Natural killer cell (primary cell): ENCODE data around the genes ILF3, SPC24 and ELAVL3.

GRCh38 chr19:10652586-10652796, 1.7 kb upstream of the ILF3 start:
- PRO-cap: bidirectional peak, plus-strand start at chr19:10652927, minus-strand start at chr19:10652705

DNA sequence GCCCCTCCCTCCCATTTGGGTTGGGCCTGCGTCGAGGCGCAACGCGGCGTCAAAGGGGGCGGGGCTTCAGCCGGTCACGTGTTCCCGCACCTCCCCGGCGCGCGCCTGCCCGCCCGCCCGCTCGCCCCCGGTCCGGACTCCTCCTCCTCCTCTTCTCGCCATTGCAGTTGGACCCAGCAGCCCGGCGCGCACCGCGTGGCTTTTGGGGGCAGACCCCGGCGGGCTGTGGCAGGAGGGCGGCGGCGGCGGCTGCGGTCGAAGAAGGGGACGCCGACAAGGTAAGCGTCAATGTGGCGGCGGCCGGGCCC, at the start of gene ILF3:
Gene ILF3 (plus strand): TSS at position 137 of the 308 bp plus-strand sequence.
- PRO-cap: unidirectional peak, plus-strand start at position 161 of the sequence

- PRO-cap: no peak
Observed at GRCh38 chr19:10683601-10683931, 17.7 kb upstream of the QTRT1 start.

GRCh38 chr19:10740737-10741130, 22.9 kb downstream of the DNM2 start:
- PRO-cap: no peak

DNA sequence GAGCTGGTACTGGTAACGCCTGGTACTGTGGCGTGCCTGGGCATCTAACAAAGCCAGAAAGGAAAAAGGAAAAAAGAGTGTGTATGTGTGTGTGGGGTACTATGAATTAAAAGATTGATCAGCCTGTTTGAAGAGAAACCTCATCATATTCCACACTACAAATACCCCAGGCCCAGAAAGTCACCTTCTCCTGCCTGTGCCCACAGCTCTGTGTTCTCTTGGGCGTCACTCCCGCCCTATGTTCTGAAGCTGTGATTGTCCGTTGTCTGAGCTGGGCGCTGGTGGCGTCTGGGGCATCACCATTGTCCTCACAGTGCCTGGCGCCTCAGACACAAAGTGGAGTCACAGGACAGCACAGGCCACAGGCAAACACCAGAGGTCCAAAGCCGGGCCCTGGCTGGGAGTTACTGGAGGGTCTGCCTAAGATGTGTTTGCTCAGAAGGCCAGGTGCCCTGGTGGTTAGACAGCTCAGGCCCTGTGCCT, 34.3 kb downstream of the DNM2 start:
- PRO-cap: no peak

DNA sequence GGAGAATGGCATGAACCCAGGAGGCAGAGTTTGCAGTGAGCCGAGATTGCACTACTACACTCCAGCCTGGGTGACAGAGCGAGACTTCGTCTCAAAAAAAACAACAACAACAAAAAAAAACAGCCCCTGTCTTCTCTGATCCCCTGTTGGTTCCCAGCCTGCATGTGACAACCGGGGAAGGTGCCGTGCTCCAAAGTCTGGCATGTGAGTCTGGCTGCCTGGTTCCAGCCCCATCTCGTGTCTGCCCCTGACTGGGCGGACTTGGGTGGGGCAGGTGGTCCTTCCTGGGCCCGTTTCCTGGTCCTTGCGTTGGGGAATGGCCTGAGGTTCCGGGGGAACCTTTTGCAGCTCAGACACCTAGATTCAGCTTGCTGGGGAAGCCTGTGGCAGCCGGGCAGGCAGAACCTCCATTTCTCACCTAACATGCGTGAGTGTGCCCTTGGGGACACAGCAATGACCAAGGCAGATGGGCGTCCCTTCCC, 50.5 kb downstream of the DNM2 start:
- PRO-cap: no peak

DNA sequence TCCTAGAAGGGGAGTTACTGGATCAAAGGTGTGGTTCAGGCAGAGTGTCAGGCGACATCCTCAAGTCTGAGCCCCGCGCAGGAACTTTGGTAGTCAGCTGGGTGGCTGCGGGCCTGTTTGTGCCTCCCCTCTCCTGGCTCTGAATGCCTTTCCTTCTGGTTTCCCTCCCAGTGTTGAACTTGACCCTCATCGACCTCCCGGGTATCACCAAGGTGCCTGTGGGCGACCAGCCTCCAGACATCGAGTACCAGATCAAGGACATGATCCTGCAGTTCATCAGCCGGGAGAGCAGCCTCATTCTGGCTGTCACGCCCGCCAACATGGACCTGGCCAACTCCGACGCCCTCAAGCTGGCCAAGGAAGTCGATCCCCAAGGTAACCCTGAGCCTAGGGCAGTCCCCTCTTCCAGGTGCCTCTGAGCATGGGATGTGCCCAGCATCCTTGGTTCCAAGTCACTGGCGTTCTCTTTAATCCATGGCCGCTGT, 57.7 kb downstream of the DNM2 start:
- PRO-cap: no peak

DNA sequence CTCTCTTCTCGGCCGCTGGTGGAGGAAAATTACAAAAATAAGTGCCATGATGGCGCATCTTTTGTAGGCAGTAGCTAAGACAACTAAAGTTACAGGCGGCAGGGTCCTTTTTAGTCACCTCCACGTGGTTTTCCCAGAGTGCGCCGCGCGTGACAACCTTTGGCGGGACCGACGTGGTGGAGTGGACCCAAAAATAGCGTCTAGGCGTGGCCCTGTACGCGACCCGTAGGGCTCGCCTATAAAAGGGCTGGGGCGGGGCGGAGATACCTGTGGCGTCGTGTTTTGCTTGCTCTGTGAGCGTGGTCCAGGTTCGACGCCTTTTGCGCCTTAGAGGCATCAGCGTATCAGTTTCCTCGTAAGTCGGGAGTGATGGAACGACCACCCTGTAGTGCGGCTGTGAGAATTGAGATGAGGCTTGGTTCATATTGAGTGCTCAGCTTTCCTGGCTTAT, 429 bp upstream of the TMED1 start:
- PRO-cap: no peak

DNA sequence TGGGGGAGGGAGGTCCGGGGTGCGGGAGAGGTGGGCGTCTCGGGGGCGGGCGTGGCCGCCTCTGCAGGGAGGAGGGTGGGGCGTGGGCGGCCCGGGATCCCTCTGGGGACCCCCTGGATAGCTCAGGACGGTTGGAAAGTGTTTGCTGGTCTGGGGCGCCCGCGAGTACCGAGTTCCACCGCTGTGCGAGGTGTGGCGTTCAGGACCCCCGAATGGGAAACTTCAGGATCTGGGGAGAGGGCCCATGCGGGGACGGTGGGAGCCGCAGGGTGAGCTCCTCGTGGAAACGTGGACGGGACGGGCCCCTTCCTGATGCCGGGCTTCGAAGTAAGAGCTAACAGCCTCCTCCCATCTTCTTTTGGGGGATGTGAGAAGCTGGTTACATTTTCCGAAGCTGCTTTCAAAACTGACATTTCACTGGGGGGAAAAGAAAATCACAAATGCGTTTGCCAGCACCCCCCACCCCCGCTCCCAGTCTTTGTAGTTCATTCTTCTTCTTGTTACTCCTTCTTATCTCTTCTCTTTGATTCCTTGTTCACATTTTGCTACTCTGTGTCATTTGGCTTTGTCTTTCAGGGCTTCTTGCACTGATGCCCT, 1.0 kb downstream of the CARM1 start:
- PRO-cap: no peak

DNA sequence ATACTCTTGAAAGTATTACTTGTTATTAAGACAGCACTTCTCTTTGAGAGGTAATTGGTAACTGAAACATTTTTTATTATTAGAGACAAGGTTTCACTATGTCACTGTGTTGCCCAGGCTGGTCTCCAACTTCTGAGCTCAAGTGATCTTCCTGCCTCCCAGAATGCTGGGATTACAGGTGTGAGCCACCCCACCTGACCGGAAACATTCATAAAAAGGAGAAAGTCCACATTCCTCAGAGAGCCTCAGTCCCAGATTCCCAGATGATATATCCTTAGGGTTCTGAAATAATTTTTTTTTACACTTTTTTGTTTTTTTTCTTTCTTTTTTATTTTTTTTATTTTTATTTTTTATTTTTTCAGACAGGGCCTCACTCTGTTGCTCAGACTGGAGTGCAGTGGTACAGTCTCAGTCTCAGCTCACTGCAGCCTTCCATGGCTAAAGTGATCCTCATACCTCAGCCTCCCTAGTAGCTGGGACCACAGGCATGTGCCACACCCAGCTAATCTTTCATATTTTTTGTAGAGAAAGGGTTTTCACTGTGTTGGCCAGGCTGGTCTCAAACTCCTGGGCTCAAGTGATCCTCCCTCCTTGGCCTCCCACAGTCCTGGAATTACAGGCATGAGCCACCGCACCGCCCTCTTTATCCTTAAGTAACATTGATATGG, 2.8 kb downstream of the CARM1 start:
- PRO-cap: no peak

GRCh38 chr19:10901767-10902202, 26.7 kb downstream of the YIPF2 start:
- PRO-cap: no peak

DNA sequence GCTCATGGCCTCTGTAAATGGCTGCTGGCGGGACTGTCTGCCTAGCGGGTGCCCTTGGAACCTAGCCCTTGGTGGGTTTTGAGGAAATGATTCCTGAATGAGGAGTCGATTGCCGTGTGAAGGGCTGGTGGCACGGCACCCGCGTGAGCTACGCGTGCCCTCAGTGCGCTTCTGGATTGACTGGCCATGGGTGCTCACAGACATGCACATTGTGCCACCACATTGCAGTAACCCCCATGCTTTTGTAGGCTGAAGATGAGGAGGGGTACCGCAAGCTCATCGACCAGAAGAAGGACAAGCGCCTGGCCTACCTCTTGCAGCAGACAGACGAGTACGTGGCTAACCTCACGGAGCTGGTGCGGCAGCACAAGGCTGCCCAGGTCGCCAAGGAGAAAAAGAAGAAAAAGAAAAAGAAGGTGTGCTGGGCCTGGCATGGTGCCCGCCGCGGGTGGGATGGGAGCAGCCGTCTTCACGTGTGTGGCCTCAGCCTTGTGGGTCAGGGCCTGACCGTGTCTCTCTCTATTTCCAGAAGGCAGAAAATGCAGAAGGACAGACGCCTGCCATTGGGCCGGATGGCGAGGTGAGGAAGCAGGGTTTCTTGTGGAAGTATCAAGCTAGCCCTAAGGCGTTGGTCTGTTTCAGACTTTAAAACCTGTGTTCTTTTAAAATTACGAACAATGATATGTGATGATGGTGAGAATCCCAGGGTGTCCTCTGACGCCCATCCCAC, 35.3 kb downstream of the SMARCA4 start:
- PRO-cap: no peak

DNA sequence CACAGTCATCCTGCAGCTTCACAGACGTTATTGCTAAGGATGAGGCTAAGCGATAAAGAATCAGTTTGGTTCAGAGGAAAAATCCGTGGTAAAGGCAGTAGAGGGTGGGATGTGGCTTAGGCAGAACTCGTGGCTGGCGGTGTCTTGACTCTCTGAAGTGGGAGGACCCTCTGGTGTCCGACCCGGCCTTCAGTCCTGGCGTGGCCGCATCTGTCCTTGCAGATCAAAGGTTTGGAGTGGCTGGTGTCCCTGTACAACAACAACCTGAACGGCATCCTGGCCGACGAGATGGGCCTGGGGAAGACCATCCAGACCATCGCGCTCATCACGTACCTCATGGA, 51.9 kb downstream of the SMARCA4 start:
- PRO-cap: no peak

- PRO-cap: no peak
Observed at GRCh38 chr19:11058155-11058971, 30.9 kb upstream of the LDLR start.

DNA sequence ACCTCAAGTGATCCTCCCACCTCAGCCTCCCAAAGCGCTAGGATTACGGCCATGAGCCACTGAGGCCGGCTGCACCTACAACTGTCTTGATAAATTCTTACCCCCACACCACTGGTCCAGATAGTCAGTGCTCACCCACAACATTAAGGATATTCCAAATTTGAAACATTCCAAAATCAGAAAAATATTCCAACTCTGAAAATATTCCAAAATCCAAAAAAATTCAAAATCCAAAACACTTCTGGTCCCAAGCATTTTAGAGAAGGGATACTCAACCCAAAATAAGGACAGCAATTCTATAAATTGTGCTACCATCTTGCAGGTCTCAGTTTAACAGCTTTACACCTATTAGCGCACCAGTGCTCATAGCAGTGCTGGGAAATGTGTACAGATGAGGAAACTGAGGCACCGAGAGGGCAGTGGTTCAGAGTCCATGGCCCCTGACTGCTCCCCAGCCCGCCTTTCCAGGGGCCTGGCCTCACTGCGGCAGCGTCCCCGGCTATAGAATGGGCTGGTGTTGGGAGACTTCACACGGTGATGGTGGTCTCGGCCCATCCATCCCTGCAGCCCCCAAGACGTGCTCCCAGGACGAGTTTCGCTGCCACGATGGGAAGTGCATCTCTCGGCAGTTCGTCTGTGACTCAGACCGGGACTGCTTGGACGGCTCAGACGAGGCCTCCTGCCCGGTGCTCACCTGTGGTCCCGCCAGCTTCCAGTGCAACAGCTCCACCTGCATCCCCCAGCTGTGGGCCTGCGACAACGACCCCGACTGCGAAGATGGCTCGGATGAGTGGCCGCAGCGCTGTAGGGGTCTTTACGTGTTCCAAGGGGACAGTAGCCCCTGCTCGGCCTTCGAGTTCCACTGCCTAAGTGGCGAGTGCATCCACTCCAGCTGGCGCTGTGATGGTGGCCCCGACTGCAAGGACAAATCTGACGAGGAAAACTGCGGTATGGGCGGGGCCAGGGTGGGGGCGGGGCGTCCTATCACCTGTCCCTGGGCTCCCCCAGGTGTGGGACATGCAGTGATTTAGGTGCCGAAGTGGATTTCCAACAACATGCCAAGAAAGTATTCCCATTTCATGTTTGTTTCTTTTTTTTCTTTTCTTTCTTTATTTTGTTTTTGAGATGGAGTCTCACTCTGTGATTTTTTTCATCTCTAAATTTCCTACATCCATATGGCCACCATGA, 15.8 kb downstream of the LDLR start:
- PRO-cap: no peak

GRCh38 chr19:11113032-11114000, 24.1 kb downstream of the LDLR start:
- PRO-cap: no peak

- PRO-cap: bidirectional peak, plus-strand start at chr19:11156086, minus-strand start at chr19:11155780
Observed at GRCh38 chr19:11155351-11156344, at the start of gene SPC24. Gene SPC24, minus strand, starts transcription at chr19:11155782.

- PRO-cap: no peak
Observed at GRCh38 chr19:11164613-11165733, 9.4 kb upstream of the SPC24 start.

DNA sequence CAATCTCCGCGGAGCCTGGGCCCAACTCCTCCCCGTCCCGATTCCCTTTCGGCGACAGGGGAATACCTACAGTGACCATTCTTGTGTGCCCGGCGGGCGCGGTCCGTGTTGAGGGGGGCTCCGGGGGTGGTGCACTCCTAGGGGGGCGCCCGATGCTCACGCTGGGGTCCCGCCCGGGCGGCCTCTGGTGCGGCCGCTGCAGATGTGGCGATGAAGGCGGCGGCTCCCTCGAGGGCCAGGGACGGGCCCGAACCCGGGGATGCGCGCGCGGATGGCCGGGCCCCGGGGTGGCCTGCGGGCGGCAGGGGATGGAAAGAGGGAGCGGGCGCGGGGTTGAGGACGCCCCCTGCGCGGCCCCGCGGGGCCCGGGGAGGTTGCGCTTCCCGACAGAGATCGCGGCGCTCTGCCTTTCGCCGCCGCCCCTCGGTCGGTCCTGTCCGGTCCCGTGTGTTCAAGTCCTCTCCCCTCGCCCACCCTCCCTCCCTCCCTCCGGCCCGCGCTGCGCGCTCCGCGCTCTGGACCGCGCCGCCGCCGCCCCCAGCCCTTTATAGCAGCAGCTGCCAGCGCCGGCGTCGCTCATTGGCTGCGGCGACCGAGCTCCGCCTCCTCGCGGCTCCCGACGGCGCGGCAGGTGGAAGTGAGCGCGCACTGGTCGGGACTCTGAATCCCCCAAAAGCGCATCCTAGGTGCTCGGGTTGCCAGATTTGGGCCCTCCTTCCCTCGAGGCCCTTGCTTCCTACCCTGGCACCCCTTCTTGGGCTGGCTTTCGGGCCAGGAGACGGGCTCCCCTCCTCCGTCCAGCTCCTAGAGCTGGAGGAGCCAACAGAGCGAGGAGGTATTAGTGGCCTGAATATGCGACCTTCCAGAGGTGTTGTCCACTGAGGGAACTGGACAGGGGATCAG, at the start of gene ELAVL3:
Gene ELAVL3 (minus strand): TSS at position 517 of the 903 bp plus-strand sequence.
- PRO-cap: no peak

- PRO-cap: no peak
Observed at GRCh38 chr19:11551157-11551950, 7.7 kb downstream of the ELOF1 start.